Sternocleidomastoid (tissue), 1 donor: ENCODE results near the gene C2orf68.

DNA sequence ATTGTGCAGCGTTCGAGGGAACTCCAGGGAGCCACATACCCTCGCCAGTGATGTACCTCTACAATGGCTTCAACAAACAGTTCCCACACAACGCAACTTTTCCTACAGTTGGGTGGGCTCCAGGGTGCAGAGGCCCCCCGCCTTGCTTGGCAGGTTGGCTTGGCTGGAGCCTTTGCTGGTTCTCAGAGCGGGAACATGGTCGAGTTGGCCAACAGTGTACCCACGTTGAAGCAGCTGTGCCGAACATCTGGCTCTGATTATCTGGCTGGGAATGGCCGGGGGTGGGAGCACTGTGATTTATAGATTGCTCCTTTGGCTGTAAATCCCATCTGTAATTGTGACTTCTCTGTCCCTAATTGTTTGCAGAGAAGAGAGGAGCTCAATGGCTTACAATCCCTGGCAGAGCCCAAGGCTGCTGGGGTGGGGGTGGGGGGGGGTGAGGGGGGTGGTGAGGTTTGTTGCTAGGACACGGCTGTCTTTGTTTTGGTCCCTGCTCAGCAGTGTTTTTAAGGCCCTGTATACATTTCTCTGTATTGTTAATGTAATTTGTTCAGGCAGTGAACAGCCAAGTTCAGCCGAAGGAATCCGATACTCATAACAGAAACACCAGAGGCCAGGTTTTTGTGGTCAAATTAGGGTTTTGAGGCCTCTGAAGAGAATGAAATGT lies 82.3 kb downstream of the TCF7L1 start:
- PRO-cap: no peak

DNA sequence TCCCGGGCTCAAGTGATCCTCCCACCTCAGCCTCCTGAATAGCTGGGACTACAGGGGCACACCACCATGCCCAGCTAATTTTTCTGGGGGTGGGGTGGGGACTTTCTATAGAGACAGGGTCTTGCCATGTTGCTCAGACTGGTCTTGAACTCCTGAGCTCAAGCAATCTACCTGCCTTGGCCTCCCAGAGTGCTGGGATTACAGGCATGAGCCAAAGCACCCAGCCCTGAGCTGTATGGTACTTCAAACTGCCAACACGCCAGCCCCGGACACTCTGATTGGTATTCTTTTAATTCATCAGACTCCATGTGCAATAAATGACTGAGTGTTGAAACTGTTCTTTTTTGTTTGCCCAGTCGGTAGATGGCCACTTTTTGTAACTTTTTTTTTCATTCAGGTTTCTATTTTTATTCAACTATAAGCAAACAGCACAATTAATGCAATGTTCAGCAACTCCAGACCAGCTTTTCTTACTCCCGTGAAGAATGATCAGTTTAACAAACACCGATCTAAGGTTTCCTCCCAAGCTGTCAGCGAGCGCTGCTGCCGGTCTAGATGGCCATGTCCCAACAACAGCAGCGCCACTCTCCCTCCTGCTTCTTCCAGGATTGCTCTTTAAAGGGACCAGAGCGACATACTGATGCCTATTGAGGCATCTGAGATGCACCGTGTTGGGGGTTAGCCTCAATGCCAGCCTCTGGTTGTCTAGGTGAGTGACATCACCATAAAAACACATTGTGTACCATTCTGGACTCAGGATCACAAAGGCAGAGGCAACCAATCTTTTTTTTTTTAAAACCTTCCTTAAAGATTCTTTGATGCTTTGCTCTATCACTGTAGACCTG lies 12.5 kb upstream of the TGOLN2 start:
- PRO-cap: no peak

DNA sequence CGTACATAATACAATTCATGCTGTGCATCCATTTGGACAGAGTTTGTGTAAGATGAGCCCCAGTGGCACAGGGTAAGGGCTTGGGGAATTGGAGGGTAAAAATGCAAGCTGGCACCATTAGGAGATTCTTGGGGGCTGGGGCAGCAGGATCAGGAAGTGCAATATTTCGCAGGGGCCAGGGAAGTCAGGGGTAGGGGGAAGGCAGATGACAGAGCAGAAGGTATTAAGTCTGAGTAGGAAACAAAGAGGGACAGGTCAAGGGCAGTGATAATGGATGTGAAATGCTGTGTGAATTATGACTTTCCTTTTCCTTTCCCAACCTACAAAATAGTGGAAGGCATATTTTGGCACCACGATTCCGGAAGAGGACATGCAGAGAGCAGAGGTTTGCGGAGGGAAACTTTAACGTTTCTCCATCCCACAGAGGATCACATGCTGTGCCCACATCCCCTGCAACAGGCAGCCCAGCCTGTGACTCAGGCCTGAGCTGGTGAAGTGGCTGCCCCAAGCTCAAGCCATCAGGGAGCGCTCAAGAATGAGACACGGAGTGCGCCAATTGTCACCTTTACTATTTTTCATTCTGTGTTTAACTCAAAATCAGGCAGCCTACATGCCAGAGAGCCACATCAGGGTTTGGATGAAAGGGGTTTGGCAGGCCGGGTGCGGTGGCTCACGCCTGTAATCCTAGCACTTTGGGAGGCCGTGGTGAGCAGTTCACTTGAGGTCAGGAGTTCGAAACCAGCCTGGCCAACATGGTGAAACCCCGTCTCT lies 4.6 kb downstream of the CAPG start:
- PRO-cap: no peak

GRCh38 chr2:85420509-85421208 lies 2.1 kb downstream of the SH2D6 start:
- PRO-cap: no peak

DNA sequence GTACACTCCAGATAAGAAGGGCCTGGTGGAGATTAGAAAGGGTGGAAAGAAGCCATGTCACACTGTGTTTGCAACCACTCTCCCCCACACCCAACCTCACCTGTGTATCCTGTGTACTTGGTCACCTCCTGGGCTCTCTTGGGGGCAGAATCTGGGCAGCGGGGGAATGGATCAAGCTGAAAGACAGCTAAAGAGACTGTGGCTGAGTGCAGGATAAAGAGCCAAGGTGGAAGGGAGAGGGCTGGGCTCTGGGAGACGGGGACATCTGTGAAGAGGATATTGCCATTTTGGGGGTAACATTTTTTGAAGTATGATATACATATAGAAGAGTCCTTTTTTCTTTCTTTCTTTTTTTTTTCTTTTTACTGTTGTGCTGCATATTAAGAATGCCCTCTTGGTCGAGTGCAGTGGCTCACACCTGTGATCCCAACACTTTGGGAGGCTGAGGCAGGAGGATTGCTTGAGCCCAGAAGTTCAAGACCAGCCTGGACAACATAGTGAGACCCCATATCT lies 3.4 kb downstream of the SH2D6 start:
- PRO-cap: no peak

DNA sequence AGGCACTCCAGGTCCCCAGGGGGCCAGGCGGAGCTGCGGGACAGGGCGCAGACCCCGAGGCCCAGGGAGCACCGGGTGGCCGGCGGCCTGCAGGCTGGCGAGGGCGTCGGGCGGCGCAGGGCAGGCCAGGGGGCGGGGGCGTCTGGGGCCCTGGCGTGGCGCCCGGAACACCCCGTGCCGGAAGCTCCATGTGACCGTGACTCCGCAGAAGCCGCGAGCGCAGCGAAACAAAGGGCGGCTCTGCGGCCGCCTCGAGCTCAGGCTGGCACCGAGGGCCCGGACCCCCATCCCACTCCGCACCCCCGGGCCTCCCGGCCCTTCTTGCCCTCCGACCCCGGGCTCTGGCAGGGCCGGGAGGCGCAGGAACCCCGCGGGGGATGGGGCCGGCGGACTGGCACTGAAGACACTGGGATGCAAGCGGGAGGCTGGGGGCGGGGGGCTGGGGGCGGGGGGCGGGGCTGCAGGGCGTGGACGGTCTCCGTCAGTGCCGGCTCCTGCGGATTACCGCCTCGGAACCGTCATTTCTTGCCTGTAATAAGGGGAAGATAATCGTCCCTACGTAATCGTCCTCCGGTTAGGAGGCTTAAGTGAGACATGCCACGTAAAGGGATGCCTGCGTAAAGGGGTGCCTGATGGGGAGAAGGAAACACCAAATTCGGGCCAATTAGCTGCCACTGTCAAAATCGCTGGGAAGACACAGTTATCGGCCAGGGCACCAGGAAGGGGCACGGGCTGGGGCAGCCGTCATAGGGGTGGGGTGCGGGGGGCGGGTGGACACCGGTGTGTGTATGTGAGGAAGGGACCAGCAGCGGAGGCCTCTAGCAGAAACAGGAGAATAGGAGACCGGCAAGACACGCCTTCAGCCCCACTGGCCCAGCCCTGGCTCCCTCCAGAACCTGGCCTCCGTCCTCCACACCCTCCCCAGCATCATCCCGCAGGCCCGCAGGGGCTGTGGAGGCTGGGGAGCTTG lies 19.3 kb downstream of the SH2D6 start:
- PRO-cap: bidirectional peak, plus-strand start at position 207 of the sequence, minus-strand start at position 77 of the sequence

GRCh38 chr2:85516521-85516900 lies 22.5 kb upstream of the MAT2A start:
- PRO-cap: no peak

- PRO-cap: no peak
Observed at GRCh38 chr2:85591364-85591974, 4.1 kb upstream of the RNF181 start.

DNA sequence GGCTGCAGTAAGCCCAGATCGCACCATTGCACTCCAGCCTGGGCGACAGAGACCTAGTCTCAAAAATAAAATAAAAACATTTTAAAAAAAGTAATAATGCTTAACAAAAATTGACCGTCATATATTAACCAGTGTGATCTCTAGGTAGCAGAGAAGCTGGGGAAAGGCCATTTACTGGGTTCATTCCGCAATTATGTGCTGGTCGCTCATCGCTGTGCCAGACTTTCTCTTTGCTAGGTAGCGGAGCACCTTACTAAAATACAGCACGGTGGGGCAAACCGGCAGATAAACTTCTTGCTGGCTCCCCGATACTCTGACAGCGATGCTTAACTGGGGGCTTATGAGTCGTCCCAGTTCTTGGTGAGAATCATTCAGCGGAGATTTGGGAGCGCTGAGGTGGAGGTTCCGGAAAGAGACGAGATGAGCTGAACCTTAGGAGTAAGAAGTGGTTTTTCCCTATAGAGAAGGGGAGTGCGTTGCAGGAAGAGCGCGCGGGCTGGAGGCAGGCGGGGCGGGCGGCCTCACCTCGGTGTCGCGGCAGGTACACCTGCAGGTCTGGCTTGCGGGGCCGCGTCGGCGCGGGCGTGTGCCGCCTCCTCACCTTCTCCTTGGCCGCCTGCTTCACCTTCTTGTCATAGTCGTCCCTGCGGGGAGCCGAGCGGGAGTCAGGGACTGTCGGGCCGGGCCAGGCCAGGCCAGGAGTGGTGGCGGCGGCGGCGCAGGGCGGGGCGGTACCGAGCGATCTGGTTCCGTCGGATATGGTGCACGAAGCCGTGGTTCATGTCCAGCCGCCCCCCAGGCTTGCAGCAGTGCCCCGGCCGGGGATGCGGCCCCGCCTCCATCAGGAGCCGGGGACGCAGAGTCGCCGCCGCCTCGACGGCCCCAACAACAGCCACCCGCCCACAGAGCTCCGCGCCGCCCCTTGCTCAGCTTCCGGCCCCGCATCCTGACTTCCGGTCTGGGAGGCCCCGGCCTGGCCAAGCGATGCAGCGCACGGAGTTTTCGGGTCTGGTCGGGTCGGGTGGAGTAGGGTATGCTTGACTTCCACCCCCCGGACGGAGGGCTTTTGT lies at the start of gene C2orf68:
Gene C2orf68, minus strand, starts transcription at position 924 of the 1,070 bp plus-strand sequence.
- PRO-cap: bidirectional peak, plus-strand start at position 959 of the sequence, minus-strand start at position 904 of the sequence

DNA sequence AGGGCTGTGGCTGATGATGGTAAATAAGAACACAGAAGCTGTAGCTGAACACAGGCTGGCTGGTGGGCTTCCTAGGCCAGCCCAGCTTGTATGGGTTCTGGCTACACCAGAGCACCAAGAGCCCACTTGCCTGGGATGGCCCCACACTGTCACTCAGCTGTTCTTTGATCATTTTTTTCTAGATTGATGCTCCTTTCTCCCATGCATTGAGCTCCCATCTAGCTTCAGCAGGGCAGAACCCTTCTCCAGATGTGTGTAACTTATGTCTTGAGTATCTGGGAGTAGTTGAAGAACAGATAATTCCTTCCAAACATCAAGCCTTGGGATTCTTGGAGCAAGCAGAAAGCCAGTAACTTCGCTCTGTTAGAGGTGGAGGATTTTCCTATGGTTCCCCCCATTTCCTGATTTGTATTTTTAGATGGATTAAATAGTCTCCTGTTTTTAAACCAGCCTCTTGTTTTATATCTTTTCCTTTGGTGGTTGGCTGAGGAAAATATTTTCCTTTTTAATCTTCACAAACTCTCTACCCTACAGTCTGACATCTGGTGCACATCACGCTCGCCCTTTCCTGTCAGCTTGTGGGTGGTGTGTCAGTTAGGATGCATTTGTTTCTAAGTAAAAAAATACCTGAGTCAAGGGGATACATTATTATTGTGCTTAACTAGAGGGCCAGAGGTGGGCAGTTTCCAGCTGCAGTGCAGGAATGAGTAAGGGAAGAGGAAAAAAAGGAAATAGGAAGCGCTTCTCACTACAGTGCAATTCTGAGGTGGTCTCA lies 19.0 kb downstream of the SFTPB start:
- PRO-cap: no peak

GRCh38 chr2:85664984-85665622 lies 2.9 kb downstream of the SFTPB start:
- PRO-cap: no peak

GRCh38 chr2:85684891-85685257 lies 9.3 kb upstream of the GNLY start:
- PRO-cap: no peak

- PRO-cap: bidirectional peak, plus-strand start at chr2:85754820, minus-strand start at chr2:85754689; bidirectional peak, plus-strand start at chr2:85754881, minus-strand start at chr2:85754856; bidirectional peak, plus-strand start at chr2:85755342, minus-strand start at chr2:85755185
Observed at GRCh38 chr2:85754423-85755390, 916 bp downstream of the ATOH8 start.

DNA sequence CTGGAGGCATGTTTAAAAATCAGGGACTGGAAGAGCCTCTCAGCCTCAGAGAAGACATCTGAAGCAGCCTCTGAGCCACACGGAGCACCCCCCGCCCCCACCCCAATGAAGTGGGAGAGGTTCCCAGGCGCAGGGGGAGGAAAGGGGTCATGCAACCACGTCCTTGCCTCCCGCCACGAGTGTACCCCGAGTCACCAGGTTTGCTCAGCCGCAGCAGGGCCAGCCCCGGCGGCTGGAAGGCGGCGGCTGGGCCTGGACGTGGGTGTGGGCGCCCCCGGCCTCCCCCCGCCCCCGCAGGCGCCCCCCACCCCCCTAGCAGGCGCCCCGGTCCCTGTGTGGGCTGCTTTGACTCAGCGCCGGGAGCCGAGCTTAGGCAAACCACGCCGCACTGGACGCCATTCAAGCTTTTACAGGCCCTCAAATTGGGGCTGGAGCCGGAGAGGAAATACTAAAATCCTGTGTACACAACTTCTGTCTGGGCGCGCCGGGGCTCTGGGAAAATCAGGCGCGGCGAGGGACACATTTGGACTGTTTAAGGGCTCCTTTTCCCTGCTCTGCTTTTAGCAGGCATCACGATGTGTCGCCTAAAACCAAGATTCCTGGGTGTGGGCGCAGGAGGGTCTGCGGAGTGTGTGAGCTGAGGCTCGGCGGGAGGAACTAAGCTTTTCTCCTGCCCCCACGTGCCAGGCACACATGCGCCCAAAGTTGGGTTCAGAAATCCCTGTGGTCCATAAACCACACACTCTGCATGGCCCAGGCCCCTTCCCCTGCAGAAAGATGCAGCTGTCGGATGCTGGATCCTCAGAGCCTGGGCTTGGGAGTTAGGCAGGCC lies 57.5 kb downstream of the ATOH8 start:
- PRO-cap: no peak

DNA sequence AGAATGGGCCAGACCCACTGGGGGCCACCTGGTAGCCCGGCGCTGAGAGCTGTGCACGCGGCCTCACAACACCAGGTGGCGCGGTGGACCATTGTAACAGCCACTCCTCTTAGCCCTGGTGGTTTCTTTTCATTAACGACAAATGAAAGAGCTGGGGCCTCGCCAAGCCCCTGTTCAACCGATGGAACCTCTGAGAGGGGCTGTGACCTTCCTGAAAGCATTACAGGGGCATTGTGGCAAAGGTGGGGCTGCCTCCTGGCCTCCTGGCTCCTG lies 61.4 kb downstream of the ST3GAL5 start:
- PRO-cap: no peak

DNA sequence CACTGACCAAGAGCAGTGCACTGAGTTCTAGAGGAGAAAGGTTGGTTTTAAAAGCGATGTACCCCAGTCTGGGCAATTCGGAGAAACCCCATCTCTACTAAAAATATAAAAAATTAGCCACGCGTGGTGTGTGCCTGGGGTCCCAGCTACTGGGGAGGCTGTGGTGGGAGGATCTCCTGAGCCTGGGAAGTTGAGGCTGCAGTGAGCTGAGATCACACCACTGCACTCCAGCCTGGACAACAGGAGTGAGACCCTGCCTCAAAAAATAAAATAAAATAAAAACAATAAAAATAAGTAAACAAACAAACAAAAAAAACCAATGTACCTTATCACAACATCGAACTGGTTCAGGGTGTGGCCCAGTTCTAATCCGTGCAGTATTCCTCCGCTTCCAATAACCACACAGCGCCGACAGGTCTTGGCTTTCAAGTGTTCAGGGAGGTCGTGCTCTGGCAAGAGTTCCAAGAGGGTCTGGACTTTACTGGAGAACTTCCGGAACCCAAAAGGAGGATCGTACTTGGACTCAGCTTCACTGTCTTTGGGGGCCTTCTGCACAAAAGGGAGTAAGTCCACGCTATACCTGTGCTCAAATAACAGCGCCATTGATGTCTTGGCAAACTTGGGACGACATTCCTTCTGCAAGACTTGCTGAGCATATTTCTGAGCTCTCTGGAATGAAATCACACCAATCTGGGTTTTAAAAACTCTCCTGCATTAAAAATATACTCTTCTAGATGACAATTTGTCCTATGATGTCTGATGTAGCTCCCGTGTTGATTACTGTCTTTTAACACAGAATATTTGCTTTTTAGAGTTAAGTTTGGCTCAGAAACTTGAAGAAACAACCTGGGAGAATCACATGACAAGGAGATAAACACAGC lies 41.0 kb downstream of the ST3GAL5 start:
- PRO-cap: no peak

GRCh38 chr2:85861047-85861486 lies 27.7 kb downstream of the ST3GAL5 start:
- PRO-cap: no peak

- PRO-cap: no peak
Observed at GRCh38 chr2:85887106-85887333, 1.8 kb downstream of the ST3GAL5 start.

GRCh38 chr2:85935653-85936221 lies 46.9 kb upstream of the ST3GAL5 start:
- PRO-cap: no peak

DNA sequence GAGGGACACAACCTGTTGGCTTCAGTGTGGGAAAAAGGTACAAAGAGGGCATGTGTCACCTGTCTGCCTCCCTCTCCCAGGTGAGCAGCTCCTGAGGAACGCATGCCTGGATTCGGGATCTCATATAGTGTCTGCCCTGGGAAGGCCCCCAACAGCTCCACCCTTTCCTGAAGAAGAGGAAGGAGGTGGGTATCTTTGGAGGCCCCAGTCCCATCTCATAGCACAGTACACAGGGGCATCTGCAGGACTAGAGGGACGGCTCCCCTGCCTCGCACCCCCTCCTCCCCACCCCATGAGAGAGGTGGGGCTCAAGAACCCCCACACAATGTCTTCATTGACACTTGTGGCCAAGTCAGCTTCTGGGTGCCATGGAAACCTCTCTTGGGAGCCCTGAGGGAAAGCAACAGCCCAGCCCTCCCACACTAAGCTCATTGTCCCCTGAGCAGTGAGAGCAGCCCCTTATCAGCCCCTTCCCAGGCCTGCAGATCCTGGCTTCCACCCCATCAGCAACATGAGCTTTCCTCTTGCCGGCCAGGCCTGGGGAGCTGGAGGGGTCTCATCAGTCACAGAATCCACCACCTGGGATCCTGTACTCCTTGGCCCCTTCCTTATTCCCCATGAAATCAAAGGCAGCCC lies 107.7 kb upstream of the ST3GAL5 start:
- PRO-cap: no peak